Measurements from ENCODE around the genes HSPB1 and ZP3.

GRCh38 chr7:74730055-74730426, 43.8 kb upstream of the NCF1 start:
- RRBS, 2 experiments: no CpG with 5 or more reads among the region's 5 CpGs

DNA sequence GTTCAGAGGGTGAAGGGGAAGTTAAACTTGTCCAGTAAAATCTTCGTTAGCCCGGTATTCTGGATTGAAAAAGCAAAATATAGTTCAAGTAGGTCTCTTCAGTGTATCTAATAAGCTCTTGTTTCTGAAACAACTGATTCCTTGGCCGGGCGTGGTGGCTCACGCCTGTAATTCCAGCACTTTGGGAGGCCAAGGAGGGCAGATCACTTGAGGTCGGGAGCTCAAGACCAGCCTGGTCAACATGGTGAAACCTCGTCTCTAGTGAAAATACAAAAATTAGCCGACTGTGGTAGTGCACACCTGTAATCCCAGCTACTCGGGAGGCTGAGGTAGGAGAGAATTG, 11.6 kb upstream of the NCF1 start:
- RRBS, 2 experiments: no CpG with 5 or more reads among the region's 9 CpGs

GRCh38 chr7:74889996-74890900, 24.6 kb downstream of the SPDYE12 start:
- RRBS, 2 experiments: no CpG with 5 or more reads among the region's 79 CpGs

GRCh38 chr7:74993863-74994392, 29.4 kb downstream of the CASTOR2 start:
- RRBS, 2 experiments: no CpG with 5 or more reads among the region's 14 CpGs

DNA sequence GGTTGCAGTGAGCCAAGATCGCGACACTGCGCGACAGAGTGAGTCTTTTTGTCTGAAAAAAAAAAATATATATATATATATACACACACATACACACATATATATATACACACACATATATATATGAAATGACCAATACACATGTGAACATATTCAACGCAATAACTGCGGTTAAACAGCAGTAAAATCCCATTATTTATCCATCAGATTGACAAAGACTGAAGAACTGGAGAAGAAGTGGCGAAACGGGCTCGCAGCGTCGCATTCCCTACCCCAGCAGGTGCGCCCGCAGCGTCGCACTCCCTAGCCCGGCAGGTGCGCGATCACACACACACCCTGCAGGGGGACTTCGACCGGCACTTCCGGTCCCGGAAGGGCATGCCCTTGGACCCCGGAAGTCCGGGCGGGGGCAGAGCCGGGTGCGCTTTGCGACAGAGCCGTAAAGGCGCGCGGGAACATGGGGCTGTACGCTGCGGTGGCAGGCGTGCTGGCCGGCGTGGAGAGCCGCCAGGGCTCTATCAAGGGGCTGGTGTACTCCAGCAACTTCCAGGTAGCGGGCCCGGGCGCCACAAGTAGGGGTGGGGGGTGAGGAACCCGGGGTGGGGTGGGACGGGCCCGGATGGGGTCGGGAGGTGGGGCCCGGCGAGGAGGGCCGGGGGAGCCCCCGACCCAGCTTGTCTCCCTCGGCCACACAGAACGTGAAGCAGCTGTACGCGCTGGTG, 14.6 kb downstream of the TRIM73 start:
- RRBS, 2 experiments: 0 to 2% methylated on average over 2 of the region's 53 CpGs

DNA sequence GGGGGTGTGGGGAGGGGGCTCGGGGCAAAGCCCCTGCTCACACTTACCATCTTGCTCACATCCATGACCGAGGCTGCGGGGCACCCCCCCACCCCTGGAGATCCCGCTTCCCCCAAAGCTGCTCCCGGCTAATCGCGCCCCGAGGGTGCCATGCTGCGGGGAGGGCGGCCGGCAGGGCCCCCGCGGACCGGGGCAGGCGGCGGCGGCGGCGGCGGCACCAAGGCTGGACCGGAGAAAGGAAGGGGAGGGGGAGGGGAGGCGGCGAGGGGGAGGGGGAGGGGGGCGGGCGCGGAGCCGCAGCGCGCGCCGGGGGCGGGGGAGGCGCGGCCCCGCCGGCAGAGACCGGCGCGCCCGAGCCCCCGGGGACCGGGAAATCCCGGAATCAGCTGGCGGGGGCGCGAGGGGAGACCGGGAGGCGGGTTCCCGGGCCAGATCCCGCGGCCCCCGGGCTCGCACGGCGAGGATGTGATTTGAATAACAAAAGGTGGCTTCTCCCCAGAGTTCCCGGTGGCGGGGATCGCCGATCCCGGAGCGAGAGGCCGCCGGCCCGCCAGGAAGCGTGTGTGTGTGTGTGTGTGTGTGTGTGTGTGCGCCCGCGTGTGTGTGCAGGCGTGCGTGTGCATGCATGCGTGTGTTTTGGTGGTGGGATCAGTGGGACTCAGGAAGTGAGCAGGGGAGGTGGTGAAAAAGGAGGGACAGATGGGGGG, 99.6 kb downstream of the HIP1 start:
- RRBS, 2 experiments: under 1 to 1% methylated on average over 27 to 30 of the region's 71 CpGs

DNA sequence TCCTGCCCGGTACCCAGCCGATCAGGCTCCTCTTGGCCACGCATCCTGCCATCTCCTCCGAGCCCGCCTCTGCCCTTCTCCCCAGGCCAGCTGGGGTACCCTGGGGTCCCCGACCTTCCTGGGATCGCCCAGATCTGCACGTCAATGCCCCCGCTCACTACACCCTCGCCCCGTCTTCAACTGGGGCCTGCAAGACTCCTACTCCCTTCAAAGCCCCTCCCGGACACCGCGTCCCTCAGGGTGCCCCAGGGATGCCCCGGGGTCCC, 283 bp downstream of the HIP1 start:
- RRBS, 2 experiments: 2 to 3% methylated on average over 4 of the region's 15 CpGs

DNA sequence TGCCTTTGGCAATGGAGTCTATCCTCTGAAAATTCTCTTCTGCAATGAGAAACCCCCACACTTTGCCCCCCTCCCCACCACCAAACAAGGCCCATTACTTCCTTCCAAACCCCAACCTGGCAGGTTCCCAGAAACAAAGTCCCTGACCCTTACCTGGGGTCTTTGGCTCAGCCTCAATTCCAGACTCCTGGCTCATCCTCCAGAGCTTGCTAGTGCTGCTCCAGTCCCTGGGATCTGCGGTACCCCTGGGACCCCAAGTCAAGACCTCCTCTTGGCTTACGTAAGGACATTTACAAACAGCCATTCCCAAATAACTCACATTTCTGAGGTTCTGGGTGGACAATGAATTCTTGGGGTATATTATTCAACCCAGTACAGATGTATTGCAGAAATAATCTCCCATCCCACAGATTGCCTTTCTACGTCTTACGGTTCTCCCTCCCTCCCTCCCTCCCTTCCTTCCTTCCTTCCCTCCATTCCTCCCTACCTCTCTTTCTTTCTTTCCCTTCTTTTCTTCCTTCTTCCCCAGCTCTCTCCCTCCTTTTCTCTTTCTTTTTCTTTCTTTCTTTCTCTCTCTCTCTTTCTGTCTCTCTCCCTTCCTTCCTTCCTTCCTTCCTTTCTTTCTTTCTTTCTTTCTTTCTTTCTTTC, 17.7 kb upstream of the CCL26 start:
- RRBS, 2 experiments: no CpG with 5 or more reads among the region's 4 CpGs

GRCh38 chr7:75914004-75915012, 647 bp upstream of the POR start:
- RRBS, 2 experiments: under 1% methylated on average over 11 of the region's 53 CpGs

- RRBS, 2 experiments: 40 to 91% methylated on average over 3 of the region's 21 CpGs
Observed at GRCh38 chr7:75920248-75921218, 5.6 kb downstream of the POR start.

GRCh38 chr7:75969545-75970528, 24.6 kb downstream of the TMEM120A start:
- RRBS, 2 experiments: no CpG with 5 or more reads among the region's 32 CpGs

GRCh38 chr7:75983284-75983856, 11.0 kb downstream of the TMEM120A start:
- RRBS, 2 experiments: 43 to 77% methylated on average over 6 of the region's 23 CpGs

- RRBS, 2 experiments: no CpG with 5 or more reads among the region's 54 CpGs
Observed at GRCh38 chr7:76234783-76235613, 33.3 kb downstream of the SRRM3 start.

GRCh38 chr7:76282429-76283190, 19.9 kb upstream of the HSPB1 start:
- RRBS, 2 experiments: 1 to 2% methylated on average over 44 of the region's 95 CpGs

GRCh38 chr7:76300114-76300650, 2.3 kb upstream of the HSPB1 start:
- RRBS, 2 experiments: no CpG with 5 or more reads among the region's 6 CpGs

- RRBS, 2 experiments: under 1 to 1% methylated on average over 11 of the region's 69 CpGs
Observed at GRCh38 chr7:76302056-76303091, at the start of gene HSPB1. Gene HSPB1, plus strand, starts transcription at chr7:76302673.

GRCh38 chr7:76308918-76309274, 6.4 kb downstream of the HSPB1 start:
- RRBS, 2 experiments: no CpG with 5 or more reads among the region's 10 CpGs

DNA sequence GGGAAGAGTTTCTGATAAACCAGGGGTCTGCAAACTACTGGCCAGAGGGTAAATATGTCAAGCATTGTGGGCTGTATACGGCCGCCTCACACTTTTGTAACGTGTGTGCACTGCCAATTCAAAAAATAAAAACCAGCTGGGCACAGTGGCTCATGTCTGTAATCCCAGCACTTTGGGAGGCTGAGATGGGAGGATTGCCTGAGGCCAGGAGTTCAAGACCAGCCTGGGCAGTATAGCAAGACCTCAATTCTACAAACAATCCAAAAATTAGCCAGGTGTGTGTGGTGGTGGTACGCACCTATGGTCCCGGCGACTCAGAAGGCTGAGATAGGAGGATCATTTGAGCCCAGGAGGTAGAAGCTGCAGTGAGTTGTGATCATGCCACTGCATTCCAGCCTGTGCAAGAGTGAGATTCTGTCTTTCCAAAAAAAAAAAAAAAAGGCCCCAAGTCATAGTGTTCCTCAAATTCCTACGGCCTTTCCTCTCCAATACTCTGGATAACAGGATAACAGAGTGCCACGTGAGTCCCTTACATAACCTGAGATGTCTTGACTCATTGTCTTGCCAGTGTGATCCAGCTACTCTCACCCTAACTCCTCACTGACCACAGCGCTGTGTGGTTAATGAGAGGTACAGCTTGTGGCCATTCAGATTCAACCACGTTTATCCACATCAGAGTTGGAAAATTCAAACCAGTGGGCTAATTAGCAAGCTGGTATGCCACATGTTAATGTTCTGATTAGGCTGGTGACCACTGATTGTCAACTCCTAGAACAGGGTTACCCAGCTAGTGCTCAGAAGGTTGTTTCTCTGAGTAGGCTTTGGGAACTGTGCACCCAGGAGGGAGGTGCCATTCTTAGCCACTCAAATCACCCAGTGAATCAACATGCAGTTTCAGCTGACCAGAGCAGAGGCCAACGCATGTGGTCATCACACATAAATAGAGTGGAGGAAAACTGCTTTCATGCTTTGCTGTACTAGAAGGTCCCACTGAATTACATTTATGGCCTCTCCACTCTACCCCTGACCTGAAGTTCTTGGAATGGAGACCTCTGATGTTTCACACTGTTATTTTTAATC, 20.0 kb downstream of the HSPB1 start:
- RRBS, 2 experiments: no CpG with 5 or more reads among the region's 11 CpGs

GRCh38 chr7:76329214-76329663, 26.8 kb downstream of the HSPB1 start:
- RRBS, 2 experiments: no CpG with 5 or more reads among the region's 17 CpGs

DNA sequence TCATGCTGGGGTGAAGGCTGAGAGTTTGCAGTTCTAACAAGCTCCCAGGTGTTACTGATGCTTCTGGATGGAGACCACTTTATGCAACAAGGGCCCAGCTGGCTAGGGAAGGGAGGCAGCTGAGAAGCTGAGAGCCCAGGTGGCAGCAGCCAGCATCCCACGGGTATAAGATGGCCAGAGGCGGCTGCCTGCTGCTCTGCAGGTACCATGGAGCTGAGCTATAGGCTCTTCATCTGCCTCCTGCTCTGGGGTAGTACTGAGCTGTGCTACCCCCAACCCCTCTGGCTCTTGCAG, at the start of gene ZP3:
Gene ZP3, plus strand, starts transcription at position 193 of the 294 bp plus-strand sequence.
- RRBS, 2 experiments: no CpG with 5 or more reads among the region's 2 CpGs

Data from bronchial epithelial cell (primary cell).